ENCODE results near the genes OVOL1 and C11orf68.

DNA sequence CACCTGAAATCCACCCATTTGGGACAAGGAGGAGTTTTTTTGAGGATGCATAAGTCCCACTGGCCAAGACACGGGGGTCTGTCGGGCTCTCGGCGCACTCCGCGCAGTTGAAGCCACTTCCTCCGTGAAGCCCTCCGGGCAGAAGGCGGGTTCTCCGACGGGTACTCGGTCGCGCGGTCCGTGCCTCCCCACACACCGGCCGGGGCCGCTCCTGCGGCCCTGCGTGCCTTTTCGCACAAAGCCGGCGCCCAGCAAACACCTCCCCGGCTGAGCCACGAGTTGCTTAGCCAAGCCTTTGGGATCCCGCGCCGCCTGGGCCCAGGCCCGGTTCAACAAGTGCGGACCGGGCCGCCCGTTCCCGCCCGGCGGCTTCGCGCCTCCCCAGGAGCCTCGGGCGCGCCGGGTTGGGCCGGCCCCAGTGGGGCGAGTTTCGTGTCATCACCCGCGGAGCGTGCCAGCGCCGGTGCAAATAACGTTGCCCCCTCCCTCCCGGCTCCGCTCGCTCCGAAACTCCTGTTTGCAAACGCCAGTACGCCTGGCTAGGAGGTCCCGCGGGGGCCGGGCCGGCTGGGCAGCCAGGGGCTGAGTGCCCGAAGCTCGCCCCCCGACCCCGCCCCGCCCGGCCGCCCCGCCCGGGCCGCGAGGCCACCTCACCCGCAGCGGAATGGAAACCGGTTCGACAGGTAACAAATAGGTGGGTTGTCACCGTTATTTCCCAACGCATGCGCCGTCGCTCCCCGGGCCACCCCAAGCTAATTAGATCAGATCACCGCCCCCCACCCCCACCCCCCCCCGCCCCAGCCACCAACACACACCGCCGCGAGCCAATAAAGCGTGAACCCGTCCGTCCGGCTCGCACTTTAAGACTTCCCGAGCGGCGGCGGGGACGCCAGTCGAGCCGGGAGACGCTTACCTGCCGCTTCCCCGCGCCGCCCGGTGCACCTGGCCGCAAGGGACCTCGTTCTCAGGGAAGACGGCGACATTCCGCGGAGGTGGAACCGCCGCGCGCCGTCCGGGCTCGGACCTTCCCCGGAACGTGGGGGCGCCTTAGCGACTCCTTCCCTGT, at the start of gene OVOL1:
Gene OVOL1, plus strand, starts transcription at position 856 of the 1,066 bp plus-strand sequence.
- RAMPAGE, long total RNA = no peak
- RRBS = 70% methylated on average over 88 of the region's 123 CpGs
PRO-cap:
- standard = no peak
- CoPRO, capped RNA only, 2 experiments = no peak in any of the 2 experiments
- CoPRO, capped and uncapped RNA, 2 experiments = no peak in any of the 2 experiments
- CoPRO, uncapped RNA only, 2 experiments = no peak in any of the 2 experiments
CAGE:
- cytosol, long polyA plus RNA = no peak
- long polyA plus RNA = no peak
- nucleolus, long total RNA = no peak
- nucleus, long polyA plus RNA = no peak

GRCh38 chr11:65813997-65815101, 19.4 kb upstream of the SNX32 start:
- RAMPAGE, long total RNA = no peak
- RRBS = no CpG with 5 or more reads among the region's 23 CpGs
PRO-cap:
- standard = no peak
- CoPRO, capped RNA only, 2 experiments = no peak in any of the 2 experiments
- CoPRO, capped and uncapped RNA, 2 experiments = no peak in any of the 2 experiments
- CoPRO, uncapped RNA only, 2 experiments = no peak in any of the 2 experiments
CAGE:
- cytosol, long polyA plus RNA = no peak
- long polyA plus RNA = no peak
- nucleolus, long total RNA = no peak
- nucleus, long polyA plus RNA = no peak

GRCh38 chr11:65850407-65850590, 7.7 kb downstream of the CFL1 start:
- RAMPAGE, long total RNA = no peak
- RRBS = no CpG with 5 or more reads among the region's 8 CpGs
PRO-cap:
- standard = no peak
- CoPRO, capped RNA only, 2 experiments = no peak in any of the 2 experiments
- CoPRO, capped and uncapped RNA, 2 experiments = no peak in any of the 2 experiments
- CoPRO, uncapped RNA only, 2 experiments = no peak in any of the 2 experiments
CAGE:
- cytosol, long polyA plus RNA = no peak
- long polyA plus RNA = no peak
- nucleolus, long total RNA = no peak
- nucleus, long polyA plus RNA = no peak

GRCh38 chr11:65850673-65851037, 7.3 kb downstream of the CFL1 start:
- RAMPAGE, long total RNA = no peak
- RRBS = no CpG with 5 or more reads among the region's 9 CpGs
PRO-cap:
- standard = no peak
- CoPRO, capped RNA only, 2 experiments = no peak in any of the 2 experiments
- CoPRO, capped and uncapped RNA, 2 experiments = no peak in any of the 2 experiments
- CoPRO, uncapped RNA only, 2 experiments = no peak in any of the 2 experiments
CAGE:
- cytosol, long polyA plus RNA = no peak
- long polyA plus RNA = no peak
- nucleolus, long total RNA = no peak
- nucleus, long polyA plus RNA = no peak

- RAMPAGE, long total RNA = no peak
- RRBS = 4% methylated on average over 8 of the region's 22 CpGs
PRO-cap:
- standard = no peak
- CoPRO, capped RNA only, 2 experiments = no peak in any of the 2 experiments
- CoPRO, capped and uncapped RNA, 2 experiments = no peak in any of the 2 experiments
- CoPRO, uncapped RNA only, 2 experiments = no peak in any of the 2 experiments
CAGE:
- cytosol, long polyA plus RNA = no peak
- long polyA plus RNA = no peak
- nucleolus, long total RNA = no peak
- nucleus, long polyA plus RNA = no peak
Observed at GRCh38 chr11:65860930-65861213, 639 bp downstream of the MUS81 start.

GRCh38 chr11:65862969-65863238, 2.7 kb downstream of the MUS81 start:
- RAMPAGE, long total RNA = no peak
- RRBS = no CpG with 5 or more reads among the region's 2 CpGs
PRO-cap:
- standard = no peak
- CoPRO, capped RNA only, 2 experiments = no peak in any of the 2 experiments
- CoPRO, capped and uncapped RNA, 2 experiments = no peak in any of the 2 experiments
- CoPRO, uncapped RNA only, 2 experiments = no peak in any of the 2 experiments
CAGE:
- cytosol, long polyA plus RNA = no peak
- long polyA plus RNA = no peak
- nucleolus, long total RNA = no peak
- nucleus, long polyA plus RNA = start-site peak on the plus strand at chr11:65863144-65863184, 53 and 76 reads in 2 replicates

GRCh38 chr11:65863239-65864053, 3.2 kb downstream of the MUS81 start:
- RAMPAGE, long total RNA = no peak
- RRBS = no CpG with 5 or more reads among the region's 24 CpGs
PRO-cap:
- standard = no peak
- CoPRO, capped RNA only, 2 experiments = no peak in any of the 2 experiments
- CoPRO, capped and uncapped RNA, 2 experiments = no peak in any of the 2 experiments
- CoPRO, uncapped RNA only, 2 experiments = no peak in any of the 2 experiments
CAGE:
- cytosol, long polyA plus RNA = no peak
- long polyA plus RNA = no peak
- nucleolus, long total RNA = no peak
- nucleus, long polyA plus RNA = start-site peak on the plus strand at chr11:65863687-65863791, 280 and 169 reads in 2 replicates

DNA sequence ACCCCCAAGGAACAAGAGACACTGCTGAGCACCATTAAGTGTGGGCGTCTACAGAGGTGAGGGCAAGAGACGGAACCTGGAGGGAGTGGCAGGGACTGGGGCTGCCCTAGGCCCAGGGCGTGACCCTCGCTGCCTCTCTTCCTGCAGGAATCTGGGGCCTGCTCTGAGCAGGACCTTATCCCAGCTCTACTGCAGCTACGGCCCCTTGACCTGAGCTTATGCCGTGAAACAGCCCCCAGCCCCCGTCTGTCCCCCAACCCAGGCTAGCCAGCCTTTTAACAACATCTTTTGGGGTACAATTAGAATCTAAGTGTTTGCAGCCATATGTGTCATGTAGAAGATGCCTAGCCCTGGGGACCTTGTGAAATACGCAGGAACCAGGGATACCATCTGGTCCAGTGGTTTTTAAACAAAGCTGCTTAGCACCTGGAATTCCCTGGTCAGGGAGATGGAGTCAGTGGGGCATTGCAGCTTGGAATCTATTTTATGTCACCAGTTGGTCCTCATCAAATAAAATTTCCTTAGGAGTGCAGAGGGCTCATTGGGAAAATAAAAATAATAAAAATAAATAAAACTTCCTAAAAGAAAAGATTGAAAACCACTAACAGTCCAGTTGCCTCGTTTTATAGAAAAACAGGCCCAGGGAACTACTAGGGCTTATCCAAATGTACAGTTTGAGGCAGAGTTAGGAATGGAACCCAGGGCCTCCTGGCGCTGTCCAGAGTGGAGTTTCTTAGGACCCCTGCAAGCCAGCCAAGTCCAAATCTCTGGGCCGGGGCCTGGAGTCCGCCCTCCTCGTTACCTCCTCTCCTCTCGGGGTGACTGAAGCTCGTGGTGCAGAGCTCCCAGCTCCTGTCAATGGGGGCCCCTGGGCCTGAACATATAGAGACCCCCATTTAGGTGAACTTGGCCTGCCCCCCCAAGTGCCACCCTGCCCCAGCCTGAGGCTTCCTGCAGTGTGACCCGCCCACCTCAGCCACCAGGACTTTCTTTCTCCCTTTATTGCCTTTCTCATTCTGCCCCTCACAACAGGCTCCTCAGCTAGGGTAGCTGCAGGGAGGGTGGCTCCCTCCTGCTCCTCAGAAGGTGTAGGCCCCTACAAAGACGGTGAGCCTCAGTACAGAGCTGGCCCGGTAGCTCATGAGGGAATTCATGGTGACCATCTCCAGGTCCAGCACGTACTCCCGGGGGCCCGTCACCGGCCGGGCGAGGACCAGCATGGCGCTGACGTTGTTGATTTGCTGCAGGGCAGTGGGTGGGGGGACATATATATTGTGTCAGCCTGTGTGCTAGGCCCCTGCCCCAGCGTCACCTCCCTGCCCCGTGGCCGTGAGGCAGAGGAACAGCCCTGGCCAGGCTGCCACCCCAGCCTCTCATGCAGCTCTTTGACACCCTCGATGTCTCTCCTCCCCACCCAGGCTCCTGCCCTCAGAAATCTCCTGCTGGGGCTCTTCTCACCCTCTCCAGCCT, 6.1 kb downstream of the MUS81 start:
- RAMPAGE, long total RNA = no peak
- RRBS = 86% methylated on average over 1 of the region's 30 CpGs
PRO-cap:
- standard = no peak
- CoPRO, capped RNA only, 2 experiments = no peak in any of the 2 experiments
- CoPRO, capped and uncapped RNA, 2 experiments = no peak in any of the 2 experiments
- CoPRO, uncapped RNA only, 2 experiments = peak in 1 of 2 experiments; most common plus-strand start position 1,002 of the sequence (in 1); most common minus-strand start position 833 of the sequence (in 1)
CAGE:
- cytosol, long polyA plus RNA = no peak
- long polyA plus RNA = no peak
- nucleolus, long total RNA = no peak
- nucleus, long polyA plus RNA = no peak

GRCh38 chr11:65918113-65919175, at the start of gene C11orf68:
TSS of gene C11orf68 (minus strand) at chr11:65919062.
- RAMPAGE, long total RNA = no peak
- RRBS = 3% methylated on average over 29 of the region's 84 CpGs
PRO-cap:
- standard = bidirectional peak, plus-strand start at chr11:65918710, minus-strand start at chr11:65918666; bidirectional peak, plus-strand start at chr11:65919437, minus-strand start at chr11:65919007
- CoPRO, capped RNA only, 2 experiments = peak in 2 of 2 experiments; most common plus-strand start chr11:65918611 (in 1); most common minus-strand start chr11:65919034 (in 2)
- CoPRO, capped and uncapped RNA, 2 experiments = peak in 2 of 2 experiments; most common minus-strand start chr11:65919034 (in 2)
- CoPRO, uncapped RNA only, 2 experiments = no peak in any of the 2 experiments
CAGE:
- cytosol, long polyA plus RNA = no peak
- long polyA plus RNA = start-site peak on the minus strand at chr11:65919050-65919080, 9 and 22 reads in 2 replicates
- nucleolus, long total RNA = no peak
- nucleus, long polyA plus RNA = no peak

DNA sequence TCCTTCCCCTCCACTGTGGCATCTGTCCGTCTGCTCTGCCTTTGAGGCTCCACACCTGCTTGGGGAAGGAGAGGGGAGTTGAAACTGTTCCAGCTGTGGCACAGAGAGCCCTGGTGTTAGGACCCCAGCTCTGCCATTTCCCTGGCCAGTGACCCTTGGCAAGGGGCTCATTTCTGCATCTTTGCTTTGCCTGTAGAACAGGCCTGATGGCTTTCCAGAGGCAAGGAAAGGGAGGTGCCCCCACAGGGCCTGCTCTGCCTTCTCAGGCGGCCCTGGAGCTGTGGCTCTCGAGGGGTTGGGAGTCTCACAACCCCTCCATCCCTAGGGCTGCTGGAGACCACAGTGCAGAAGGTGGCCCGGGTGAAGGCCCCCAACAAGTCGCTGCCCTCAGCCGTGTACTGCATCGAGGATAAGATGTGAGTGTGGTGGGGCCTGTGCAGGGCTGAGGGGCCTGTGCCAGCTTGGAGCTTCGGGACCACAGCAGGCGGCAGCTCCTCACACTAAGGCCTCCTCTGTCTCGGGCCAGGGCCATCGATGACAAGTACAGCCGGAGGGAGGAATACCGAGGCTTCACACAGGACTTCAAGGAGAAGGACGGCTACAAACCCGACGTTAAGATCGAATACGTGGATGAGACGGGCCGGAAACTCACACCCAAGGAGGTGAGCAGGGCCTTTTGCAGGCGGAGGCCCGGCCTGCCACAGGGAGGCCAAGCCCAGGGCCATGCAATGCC, 15.9 kb downstream of the SART1 start:
- RAMPAGE, long total RNA = no peak
- RRBS = 94% methylated on average over 10 of the region's 22 CpGs
PRO-cap:
- standard = no peak
- CoPRO, capped RNA only, 2 experiments = no peak in any of the 2 experiments
- CoPRO, capped and uncapped RNA, 2 experiments = no peak in any of the 2 experiments
- CoPRO, uncapped RNA only, 2 experiments = peak in 1 of 2 experiments; most common plus-strand start position 170 of the sequence (in 1)
CAGE:
- cytosol, long polyA plus RNA = no peak
- long polyA plus RNA = no peak
- nucleolus, long total RNA = no peak
- nucleus, long polyA plus RNA = no peak

DNA sequence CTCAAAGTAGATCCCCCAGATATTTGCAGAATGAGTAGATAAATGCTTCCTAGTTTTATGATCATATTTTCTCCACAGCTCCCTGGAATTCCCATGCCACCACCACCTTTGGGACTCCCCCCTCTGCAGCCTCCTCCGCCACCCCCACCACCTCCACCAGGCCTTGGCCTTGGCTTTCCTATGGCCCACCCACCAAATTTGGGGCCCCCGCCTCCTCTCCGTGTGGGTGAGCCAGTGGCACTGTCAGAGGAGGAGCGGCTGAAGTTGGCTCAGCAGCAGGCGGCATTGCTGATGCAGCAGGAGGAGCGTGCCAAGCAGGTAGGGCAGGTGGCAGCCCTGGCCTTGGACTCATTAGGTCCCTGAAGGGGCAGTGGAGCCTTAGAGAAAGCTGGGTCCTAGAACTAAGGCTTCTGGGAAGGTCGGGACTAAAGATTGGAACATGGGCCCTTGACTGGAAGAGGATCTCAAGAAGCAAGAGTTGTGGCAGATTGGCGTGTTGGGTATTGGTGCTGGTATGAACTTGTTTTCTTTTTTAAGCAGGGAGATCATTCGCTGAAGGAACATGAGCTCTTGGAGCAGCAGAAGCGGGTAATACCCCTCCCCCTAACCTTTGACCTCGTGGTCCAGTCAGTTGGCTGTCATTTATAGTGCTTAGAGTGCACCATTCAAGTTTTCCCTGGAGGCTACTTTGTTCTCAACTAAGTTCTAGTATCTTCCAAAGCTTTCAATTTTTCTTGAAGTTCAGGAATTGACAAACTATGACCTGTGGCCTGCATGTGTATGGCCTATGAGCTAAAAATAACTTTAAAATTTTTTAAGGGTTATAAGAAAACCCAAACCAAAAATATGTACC, 3.1 kb downstream of the SF3B2 start:
- RAMPAGE, long total RNA = no peak
- RRBS = no CpG with 5 or more reads among the region's 11 CpGs
PRO-cap:
- standard = no peak
- CoPRO, capped RNA only, 2 experiments = no peak in any of the 2 experiments
- CoPRO, capped and uncapped RNA, 2 experiments = no peak in any of the 2 experiments
- CoPRO, uncapped RNA only, 2 experiments = peak in 2 of 2 experiments; most common plus-strand start position 218 of the sequence (in 1)
CAGE:
- cytosol, long polyA plus RNA = no peak
- long polyA plus RNA = no peak
- nucleolus, long total RNA = no peak
- nucleus, long polyA plus RNA = no peak

GRCh38 chr11:66190672-66191318, 66.7 kb upstream of the KLC2 start:
- RAMPAGE, long total RNA = no peak
- RRBS = no CpG with 5 or more reads among the region's 7 CpGs
PRO-cap:
- standard = no peak
- CoPRO, capped RNA only, 2 experiments = no peak in any of the 2 experiments
- CoPRO, capped and uncapped RNA, 2 experiments = no peak in any of the 2 experiments
- CoPRO, uncapped RNA only, 2 experiments = no peak in any of the 2 experiments
CAGE:
- cytosol, long polyA plus RNA = no peak
- long polyA plus RNA = no peak
- nucleolus, long total RNA = no peak
- nucleus, long polyA plus RNA = no peak

- RAMPAGE, long total RNA = no peak
- RRBS = no CpG with 5 or more reads among the region's 3 CpGs
PRO-cap:
- standard = no peak
- CoPRO, capped RNA only, 2 experiments = no peak in any of the 2 experiments
- CoPRO, capped and uncapped RNA, 2 experiments = no peak in any of the 2 experiments
- CoPRO, uncapped RNA only, 2 experiments = no peak in any of the 2 experiments
CAGE:
- cytosol, long polyA plus RNA = no peak
- long polyA plus RNA = no peak
- nucleolus, long total RNA = no peak
- nucleus, long polyA plus RNA = no peak
Observed at GRCh38 chr11:66216079-66216278, 41.5 kb upstream of the KLC2 start.

- RAMPAGE, long total RNA = no peak
- RRBS = no CpG with 5 or more reads among the region's 9 CpGs
PRO-cap:
- standard = no peak
- CoPRO, capped RNA only, 2 experiments = no peak in any of the 2 experiments
- CoPRO, capped and uncapped RNA, 2 experiments = no peak in any of the 2 experiments
- CoPRO, uncapped RNA only, 2 experiments = no peak in any of the 2 experiments
CAGE:
- cytosol, long polyA plus RNA = no peak
- long polyA plus RNA = no peak
- nucleolus, long total RNA = no peak
- nucleus, long polyA plus RNA = no peak
Observed at GRCh38 chr11:66216289-66216881, 41.1 kb upstream of the KLC2 start.

GRCh38 chr11:66220165-66220873, 37.2 kb upstream of the KLC2 start:
- RAMPAGE, long total RNA = no peak
- RRBS = no CpG with 5 or more reads among the region's 15 CpGs
PRO-cap:
- standard = no peak
- CoPRO, capped RNA only, 2 experiments = no peak in any of the 2 experiments
- CoPRO, capped and uncapped RNA, 2 experiments = no peak in any of the 2 experiments
- CoPRO, uncapped RNA only, 2 experiments = no peak in any of the 2 experiments
CAGE:
- cytosol, long polyA plus RNA = no peak
- long polyA plus RNA = no peak
- nucleolus, long total RNA = no peak
- nucleus, long polyA plus RNA = no peak

GRCh38 chr11:66246910-66247229, 10.6 kb upstream of the KLC2 start:
- RAMPAGE, long total RNA = no peak
- RRBS = no CpG with 5 or more reads among the region's 7 CpGs
PRO-cap:
- standard = no peak
- CoPRO, capped RNA only, 2 experiments = no peak in any of the 2 experiments
- CoPRO, capped and uncapped RNA, 2 experiments = no peak in any of the 2 experiments
- CoPRO, uncapped RNA only, 2 experiments = no peak in any of the 2 experiments
CAGE:
- cytosol, long polyA plus RNA = no peak
- long polyA plus RNA = no peak
- nucleolus, long total RNA = no peak
- nucleus, long polyA plus RNA = no peak

- RAMPAGE, long total RNA = no peak
- RRBS = 23% methylated on average over 9 of the region's 37 CpGs
PRO-cap:
- standard = bidirectional peak, plus-strand start at chr11:66267739, minus-strand start at chr11:66267579
- CoPRO, capped RNA only, 2 experiments = peak in 2 of 2 experiments; most common minus-strand start chr11:66267579 (in 1)
- CoPRO, capped and uncapped RNA, 2 experiments = peak in 1 of 2 experiments; most common minus-strand start chr11:66267579 (in 1)
- CoPRO, uncapped RNA only, 2 experiments = peak in 2 of 2 experiments; most common plus-strand start chr11:66267373 (in 1); most common minus-strand start chr11:66267545 (in 1)
CAGE:
- cytosol, long polyA plus RNA = no peak
- long polyA plus RNA = no peak
- nucleolus, long total RNA = no peak
- nucleus, long polyA plus RNA = no peak
Observed at GRCh38 chr11:66267260-66267690, 1.2 kb upstream of the RAB1B start.

GRCh38 chr11:66269074-66269948, 872 bp downstream of the RAB1B start:
- RAMPAGE, long total RNA = no peak
- RRBS = 2% methylated on average over 14 of the region's 29 CpGs
PRO-cap:
- standard = unidirectional peak, minus-strand start at chr11:66269315
- CoPRO, capped RNA only, 2 experiments = no peak in any of the 2 experiments
- CoPRO, capped and uncapped RNA, 2 experiments = no peak in any of the 2 experiments
- CoPRO, uncapped RNA only, 2 experiments = no peak in any of the 2 experiments
CAGE:
- cytosol, long polyA plus RNA = no peak
- long polyA plus RNA = no peak
- nucleolus, long total RNA = no peak
- nucleus, long polyA plus RNA = no peak

All from K562 (cell line).